BJ (cell line): Measurements from ENCODE around the gene AMDHD1.

DNA sequence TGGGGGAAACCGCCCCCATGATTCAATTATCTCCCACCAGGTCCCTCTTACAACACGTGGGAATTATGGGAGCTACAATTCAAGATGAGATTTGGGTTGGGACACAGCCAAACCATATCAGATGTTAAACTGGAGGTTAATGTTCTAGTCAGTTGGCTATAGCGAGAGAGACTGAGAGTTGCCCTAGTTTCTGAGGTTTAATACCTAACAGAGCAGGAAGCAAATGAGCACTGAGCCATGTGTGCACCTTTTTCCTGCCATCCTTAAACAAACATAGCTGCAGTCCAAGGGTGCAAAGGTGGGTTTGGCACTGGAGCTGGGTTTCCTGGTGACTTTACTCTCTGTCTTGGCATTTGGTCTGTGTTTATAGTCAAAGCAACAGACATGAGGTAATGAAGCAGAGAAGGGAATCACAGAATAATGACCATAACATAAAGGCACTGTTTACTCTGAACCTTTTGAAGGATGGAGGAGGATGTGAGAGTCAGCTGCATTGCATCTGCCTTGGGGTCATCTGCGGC lies 83.6 kb upstream of the USP44 start:
- CAGE, long polyA plus RNA = no peak
- RRBS = no CpG with 5 or more reads among the region's 4 CpGs

GRCh38 chr12:95649233-95649733 lies 98.0 kb upstream of the USP44 start:
- CAGE, long polyA plus RNA = no peak
- RRBS = no CpG with 5 or more reads among the region's 7 CpGs

GRCh38 chr12:95679682-95680216 lies 110.8 kb downstream of the NTN4 start:
- CAGE, long polyA plus RNA = no peak
- RRBS = no CpG with 5 or more reads among the region's 1 CpG

- CAGE, long polyA plus RNA = no peak
- RRBS = no CpG with 5 or more reads among the region's 4 CpGs
Observed at GRCh38 chr12:95706932-95707802, 83.4 kb downstream of the NTN4 start.

- CAGE, long polyA plus RNA = no peak
- RRBS = no CpG with 5 or more reads among the region's 16 CpGs
Observed at GRCh38 chr12:95786826-95787547, 3.6 kb downstream of the NTN4 start.

DNA sequence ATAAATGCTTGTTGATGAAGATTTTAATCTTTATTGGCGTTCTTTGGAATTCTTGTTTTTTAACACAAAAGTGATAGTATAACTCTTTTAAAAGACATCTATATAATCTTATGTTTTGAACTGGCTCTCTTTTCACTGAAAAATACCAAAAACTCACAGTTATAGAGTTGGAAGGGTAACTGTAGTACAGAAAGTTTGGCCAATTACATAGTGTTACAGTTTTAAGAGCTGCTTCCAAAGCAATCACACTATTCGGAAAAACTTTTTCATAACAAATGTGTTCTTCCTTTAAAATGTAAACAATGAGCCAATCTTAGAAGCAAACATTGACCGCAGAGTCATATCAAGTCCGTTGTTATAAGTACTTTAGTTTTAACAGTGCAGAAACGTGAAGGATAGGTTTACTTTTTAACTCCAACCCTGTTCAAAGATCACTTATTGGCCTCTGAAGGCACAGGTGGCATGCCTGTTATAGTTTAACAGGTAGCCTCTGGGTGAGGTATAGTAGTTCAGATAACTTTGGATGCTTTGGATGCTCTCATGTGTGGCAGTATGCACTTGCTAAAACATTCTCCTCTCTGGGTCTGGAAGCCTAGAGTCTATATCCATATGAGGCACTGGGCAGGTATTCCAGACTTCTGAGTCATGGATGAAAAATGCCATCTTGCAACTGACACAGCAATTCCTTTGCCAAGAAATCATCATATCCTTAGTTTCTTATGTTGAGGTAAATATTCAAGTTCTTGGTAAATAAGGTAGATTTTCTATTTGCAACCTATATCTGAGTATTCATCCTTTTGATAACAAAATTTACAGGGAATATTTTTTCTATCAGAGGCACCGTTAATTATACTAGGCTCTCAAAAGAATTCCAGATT lies 12.2 kb upstream of the NTN4 start:
- CAGE, long polyA plus RNA = no peak
- RRBS = no CpG with 5 or more reads among the region's 6 CpGs

DNA sequence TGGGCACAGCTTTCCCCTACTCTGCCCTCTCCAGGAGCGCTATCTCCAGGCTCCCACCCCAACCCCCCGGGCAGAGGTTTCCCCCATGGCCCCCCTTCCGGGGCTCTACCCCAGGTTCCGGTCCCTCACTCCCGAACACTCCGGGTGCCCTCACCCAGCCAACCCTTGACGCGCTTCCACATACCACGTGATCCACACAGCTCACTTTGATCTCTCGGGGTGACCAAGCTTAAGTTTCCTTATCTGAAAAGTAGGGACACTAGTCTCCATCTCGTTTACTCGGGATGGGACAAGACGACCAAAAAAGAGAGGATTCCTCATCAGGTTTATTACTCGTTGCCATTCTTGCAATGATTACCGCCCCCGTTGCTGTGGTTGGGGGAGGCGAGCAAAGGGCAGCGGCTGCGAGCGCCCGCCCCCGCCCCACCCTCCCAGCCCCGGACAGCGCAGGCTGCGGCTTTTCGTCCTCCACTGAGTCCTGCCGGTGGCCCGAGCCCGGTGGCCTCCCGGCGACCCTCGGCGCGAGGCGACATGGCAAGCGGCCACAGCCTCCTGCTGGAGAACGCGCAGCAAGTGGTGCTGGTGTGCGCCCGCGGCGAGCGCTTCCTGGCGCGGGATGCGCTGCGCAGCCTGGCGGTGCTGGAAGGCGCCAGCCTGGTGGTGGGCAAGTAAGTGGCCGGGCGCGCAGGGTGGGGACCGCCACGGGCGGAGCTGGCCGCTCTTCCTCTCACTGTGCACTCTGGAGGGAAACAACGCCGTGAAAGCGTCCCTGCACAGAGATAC lies at the start of gene AMDHD1:
Gene AMDHD1, plus strand, starts transcription at position 464 of the 783 bp plus-strand sequence.
- CAGE, long polyA plus RNA = no peak
- RRBS = 2% methylated on average over 7 of the region's 59 CpGs

DNA sequence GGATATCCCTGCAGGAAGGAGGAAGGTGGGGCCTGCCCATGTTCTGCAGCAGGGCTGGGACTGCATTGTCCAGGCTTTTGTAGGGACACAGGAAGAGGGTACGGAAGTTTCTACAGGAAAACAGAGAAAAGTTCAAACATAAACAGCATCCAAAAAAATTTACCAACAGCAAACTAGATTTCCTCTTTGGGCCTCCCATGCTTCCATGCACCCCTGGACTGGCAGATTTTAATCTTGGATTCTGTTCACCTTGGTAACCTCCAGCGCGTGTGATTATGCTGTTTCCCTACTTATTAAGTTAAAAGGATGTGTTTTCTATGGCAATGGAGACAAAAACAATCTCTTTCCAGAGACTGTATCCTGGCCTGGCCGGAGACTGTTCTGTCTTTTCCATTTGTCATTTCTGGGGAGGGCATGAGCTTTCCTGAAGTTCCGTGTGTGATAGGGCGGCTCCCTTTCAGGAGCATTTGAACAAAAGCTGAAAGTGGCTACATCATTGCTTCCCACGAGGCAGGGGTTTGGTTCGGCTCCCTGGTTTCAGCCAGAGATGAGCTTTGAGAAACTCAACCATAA lies 28.8 kb upstream of the ELK3 start:
- CAGE, long polyA plus RNA = no peak
- RRBS = no CpG with 5 or more reads among the region's 8 CpGs

GRCh38 chr12:96211840-96212789 lies 17.9 kb downstream of the ELK3 start:
- CAGE, long polyA plus RNA = no peak
- RRBS = no CpG with 5 or more reads among the region's 6 CpGs

DNA sequence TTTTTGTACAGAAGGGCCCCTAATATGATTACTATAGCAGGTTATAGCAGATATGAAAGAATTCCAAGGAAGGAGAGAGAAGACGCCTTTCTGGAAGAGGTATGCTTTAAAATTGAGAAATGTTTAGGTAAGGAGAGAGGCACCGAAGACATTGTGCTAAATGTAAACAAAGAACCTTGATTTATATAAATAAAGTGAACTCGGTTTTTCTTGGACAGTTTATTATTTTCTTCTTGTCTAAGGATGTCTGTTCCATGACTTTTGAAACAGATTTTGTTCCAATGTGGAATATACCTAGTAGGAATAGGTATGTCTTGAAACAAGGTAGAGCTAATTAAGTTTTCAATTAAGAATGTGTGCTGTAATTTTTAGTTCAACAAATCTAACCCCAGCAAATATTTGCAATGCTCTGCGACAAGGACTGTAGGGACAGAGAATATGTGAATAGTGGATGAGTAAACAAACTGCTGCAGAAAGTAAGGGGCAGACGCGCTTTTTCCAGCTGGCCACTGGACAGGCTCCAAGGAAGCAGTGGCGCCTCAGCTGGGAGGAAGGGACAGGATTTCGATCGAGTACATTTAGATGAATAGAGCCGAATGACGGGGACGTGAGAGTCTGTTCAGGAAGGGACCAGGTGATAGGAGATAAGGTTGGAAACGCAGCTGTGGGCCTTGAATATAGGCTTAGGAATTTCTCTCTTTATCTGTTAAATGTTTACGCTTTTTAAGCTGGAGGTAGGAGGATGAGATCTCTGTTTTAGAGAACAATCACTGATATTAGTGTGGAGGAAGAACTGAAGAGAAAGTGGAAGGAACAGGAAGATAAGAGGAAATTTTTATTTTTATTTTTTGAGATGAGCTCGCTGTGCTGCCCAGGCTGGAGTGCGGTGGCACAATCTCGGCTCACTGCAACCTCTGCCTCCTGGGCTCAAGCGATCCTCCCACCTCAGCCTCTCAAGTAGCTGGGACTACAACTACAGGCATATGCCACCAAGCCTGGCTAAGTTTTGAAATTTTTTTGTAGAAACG lies 69.3 kb downstream of the ELK3 start:
- CAGE, long polyA plus RNA = no peak
- RRBS = no CpG with 5 or more reads among the region's 19 CpGs

- CAGE, long polyA plus RNA = no peak
- RRBS = no CpG with 5 or more reads among the region's 3 CpGs
Observed at GRCh38 chr12:96309129-96309657, 91.0 kb downstream of the CDK17 start.

DNA sequence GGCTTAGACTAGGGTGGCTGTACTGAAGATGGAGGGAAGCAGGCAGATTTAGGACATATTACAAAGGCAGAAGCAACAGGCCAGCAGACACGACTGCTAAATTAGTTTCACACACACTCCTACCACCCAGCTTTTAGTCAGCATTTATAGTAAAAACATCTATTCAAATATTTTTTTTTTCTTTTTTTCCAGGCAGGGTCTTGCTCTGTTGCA lies 73.0 kb downstream of the CDK17 start:
- CAGE, long polyA plus RNA = no peak
- RRBS = no CpG with 5 or more reads among the region's 1 CpG

GRCh38 chr12:96392412-96392806 lies 7.8 kb downstream of the CDK17 start:
- CAGE, long polyA plus RNA = no peak
- RRBS = no CpG with 5 or more reads among the region's 5 CpGs

GRCh38 chr12:97305987-97306498 lies 399.0 kb downstream of the NEDD1 start:
- CAGE, long polyA plus RNA = no peak
- RRBS = 22% methylated on average over 3 of the region's 4 CpGs

GRCh38 chr12:97426477-97427049 lies 519.5 kb downstream of the NEDD1 start:
- CAGE, long polyA plus RNA = no peak
- RRBS = no CpG with 5 or more reads among the region's 2 CpGs

DNA sequence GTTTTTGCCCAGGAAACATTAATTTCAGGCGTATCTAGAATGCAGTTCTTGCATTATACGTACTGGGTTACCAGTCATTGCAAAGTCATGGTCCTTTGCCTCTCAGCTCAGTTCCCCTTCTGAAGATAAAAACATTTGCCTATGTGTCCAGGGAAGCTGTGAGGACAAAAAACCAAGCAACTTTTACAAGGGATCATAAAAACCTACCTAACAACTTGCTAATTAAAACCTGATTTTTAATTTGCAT lies 1.4 kb upstream of the TMPO start:
- CAGE, long polyA plus RNA = no peak
- RRBS = no CpG with 5 or more reads among the region's 2 CpGs

- CAGE, long polyA plus RNA = no peak
- RRBS = no CpG with 5 or more reads among the region's 1 CpG
Observed at GRCh38 chr12:100128078-100128658, 14.5 kb downstream of the BLTP3B start.

- CAGE, long polyA plus RNA = no peak
- RRBS = no CpG with 5 or more reads among the region's 5 CpGs
Observed at GRCh38 chr12:101299710-101300338, 19.9 kb downstream of the UTP20 start.

GRCh38 chr12:101618213-101618734 lies 23.5 kb downstream of the MYBPC1 start:
- CAGE, long polyA plus RNA = no peak
- RRBS = no CpG with 5 or more reads among the region's 5 CpGs

- CAGE, long polyA plus RNA = no peak
- RRBS = no CpG with 5 or more reads among the region's 1 CpG
Observed at GRCh38 chr12:101690804-101691082, 6.7 kb upstream of the CHPT1 start.